Heart left ventricle (tissue), 7 donors: Measurements from ENCODE around the genes DTX4, OR4D6, STX3, MS4A12 and PGA5.

- PRO-cap, 6 experiments, result peak in 6 of 6 experiments; most common plus-strand start chr11:59172176 (in 4)
- RAMPAGE, long total RNA, 2 experiments, result no peak in any of the 2 experiments
- RRBS, result 1% methylated on average over 58 of the region's 94 CpGs
Observed at GRCh38 chr11:59171864-59172699, at the start of gene DTX4. DTX4 (plus strand) TSS chr11:59172132.

DNA sequence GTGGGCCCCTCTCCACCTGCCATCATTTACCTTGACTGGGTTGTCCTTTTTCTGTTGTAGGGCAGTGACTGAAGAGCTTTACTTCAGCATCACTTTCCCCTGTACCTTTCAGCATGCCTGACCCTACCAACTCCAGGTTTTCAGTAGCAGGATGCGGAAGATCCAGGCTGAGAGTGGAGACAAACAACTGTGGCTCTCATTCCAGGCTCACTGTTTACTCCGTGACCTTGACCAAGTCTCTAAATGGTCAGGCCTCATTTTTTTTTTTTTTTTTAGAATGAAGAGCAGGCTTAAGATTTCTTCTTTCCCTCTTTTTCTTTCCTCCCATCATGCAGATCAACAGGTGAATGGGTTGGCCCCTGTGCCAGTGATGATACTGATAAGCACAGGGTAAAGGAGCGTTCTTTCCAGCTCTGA, 3.7 kb downstream of the DTX4 start:
- PRO-cap, 6 experiments, result no peak in any of the 6 experiments
- RAMPAGE, long total RNA, 2 experiments, result no peak in any of the 2 experiments
- RRBS, result no CpG with 5 or more reads among the region's 3 CpGs

GRCh38 chr11:59207922-59208621, 4.7 kb downstream of the MPEG1 start:
- PRO-cap, 6 experiments, result no peak in any of the 6 experiments
- RAMPAGE, long total RNA, 2 experiments, result no peak in any of the 2 experiments
- RRBS, result no CpG with 5 or more reads among the region's 5 CpGs

- PRO-cap, 6 experiments, result peak in 1 of 6 experiments; most common plus-strand start chr11:59224848 (in 1); most common minus-strand start chr11:59224715 (in 1)
- RAMPAGE, long total RNA, 2 experiments, result no peak in any of the 2 experiments
- RRBS, result no CpG with 5 or more reads among the region's 9 CpGs
Observed at GRCh38 chr11:59224119-59225055, 11.7 kb upstream of the MPEG1 start.

DNA sequence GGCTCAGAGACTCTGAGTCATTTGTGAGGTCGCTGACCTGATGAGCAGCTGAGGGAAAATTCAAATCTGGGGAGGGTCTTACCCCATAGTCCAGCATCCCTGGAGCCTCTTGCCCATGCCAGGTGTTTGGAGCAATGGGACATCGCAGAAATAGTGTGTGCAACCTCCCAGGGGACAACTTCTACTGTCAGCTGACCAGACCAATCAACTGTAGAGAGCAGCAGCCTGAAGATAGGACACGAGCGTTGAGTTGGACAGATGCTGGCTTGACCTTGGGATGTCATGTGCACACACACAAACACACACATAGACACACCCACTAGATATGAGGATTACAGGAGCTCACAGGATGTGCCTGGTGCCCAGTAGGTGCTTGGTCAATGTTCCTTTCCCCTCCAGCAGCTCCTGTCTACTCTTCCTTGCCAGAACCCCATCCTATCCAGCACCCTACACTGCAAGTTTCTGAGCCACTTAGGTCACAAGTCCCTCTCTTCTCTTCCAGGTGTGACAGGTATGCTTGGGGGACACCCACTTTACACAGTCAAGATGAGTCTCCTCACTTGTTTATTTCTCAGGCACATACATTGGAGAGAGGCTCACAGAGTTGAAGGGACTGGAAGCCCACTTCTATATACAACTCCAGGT, 59.2 kb upstream of the MPEG1 start:
- PRO-cap, 6 experiments, result no peak in any of the 6 experiments
- RAMPAGE, long total RNA, 2 experiments, result no peak in any of the 2 experiments
- RRBS, result no CpG with 5 or more reads among the region's 4 CpGs

DNA sequence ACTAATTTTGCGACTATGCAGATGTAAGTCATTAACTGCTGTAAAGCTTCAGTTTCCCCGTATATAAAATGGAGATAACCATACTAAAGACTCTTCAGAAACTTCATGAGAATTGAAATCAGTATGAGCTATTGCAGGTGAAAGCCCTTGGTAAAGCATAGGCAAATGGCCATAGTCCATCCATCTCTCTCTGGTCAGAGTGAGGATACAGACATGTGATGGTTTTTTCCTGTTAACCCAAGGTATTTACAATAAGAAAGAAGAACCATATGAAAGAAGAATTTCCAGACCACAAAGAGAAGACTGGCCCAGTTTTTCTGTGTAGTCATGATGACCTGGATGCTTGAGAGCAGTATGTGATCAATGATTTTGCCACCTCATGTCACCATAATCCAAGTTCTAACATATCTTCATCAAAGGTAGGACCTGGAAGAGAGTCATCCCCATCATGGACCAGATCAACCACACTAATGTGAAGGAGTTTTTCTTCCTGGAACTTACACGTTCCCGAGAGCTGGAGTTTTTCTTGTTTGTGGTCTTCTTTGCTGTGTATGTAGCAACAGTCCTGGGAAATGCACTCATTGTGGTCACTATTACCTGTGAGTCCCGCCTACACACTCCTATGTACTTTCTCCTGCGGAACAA, at the start of gene OR4D6:
Gene OR4D6 (plus strand): TSS at position 449 of the 645 bp plus-strand sequence.
- PRO-cap, 6 experiments, result no peak in any of the 6 experiments
- RAMPAGE, long total RNA, 2 experiments, result no peak in any of the 2 experiments
- RRBS, result no CpG with 5 or more reads among the region's 6 CpGs

- PRO-cap, 6 experiments, result no peak in any of the 6 experiments
- RAMPAGE, long total RNA, 2 experiments, result no peak in any of the 2 experiments
- RRBS, result no CpG with 5 or more reads among the region's 12 CpGs
Observed at GRCh38 chr11:59601178-59602280, 14.0 kb downstream of the OSBP start.

DNA sequence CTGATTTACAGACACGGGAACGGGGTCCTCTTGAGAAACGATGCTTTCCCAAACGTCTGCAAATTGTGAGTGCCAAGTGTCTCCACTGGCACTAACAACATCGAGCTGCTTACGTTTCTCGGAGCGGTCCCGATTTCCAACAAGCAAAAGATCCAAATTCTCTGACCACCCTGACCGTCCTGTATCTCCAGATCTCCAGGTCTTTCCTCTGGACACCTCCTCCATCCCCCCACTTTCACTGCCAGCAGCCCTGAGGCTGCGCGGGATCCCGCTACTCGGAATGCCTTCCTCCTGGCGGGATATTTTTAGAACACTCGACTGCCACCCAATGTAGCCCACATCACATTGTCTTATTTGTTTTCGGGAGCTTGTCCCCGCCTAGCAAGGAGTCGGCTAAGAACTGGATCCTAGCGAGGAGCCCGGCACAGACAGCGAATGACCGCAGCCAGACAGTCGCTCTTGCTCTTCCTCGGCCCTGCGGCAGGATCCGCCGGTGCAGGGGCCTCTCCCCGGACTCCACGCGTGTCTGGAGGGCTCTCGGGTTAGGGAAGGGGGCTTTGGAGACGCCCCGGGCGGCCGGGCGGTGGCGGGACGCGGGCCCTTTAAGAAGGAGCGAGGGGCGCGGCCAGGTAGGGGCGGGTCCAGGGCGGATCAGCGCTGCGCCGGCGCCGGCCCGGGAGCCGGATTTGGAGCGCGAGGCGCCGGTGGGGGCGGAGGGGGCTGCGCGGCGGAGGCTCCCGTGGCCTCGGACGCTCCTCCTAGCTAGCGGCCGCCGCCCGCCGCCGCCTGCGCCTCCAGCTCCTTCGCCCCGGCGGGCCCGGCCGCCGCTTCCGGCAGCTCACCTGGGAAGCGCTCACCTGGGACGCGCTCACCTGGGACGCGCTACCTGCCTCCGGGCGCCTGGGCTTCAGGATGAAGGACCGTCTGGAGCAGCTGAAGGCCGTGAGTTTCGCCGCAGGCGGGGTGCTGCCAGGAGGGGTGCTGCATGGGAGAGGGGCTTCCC, at the start of gene STX3:
Gene STX3 (plus strand): TSS at position 683 of the 1,003 bp plus-strand sequence.
- PRO-cap, 6 experiments, result peak in 6 of 6 experiments; most common plus-strand start position 425 of the sequence (in 6); most common minus-strand start position 282 of the sequence (in 5)
- RAMPAGE, long total RNA, 2 experiments, result no peak in any of the 2 experiments
- RRBS, result 2% methylated on average over 42 of the region's 89 CpGs

- PRO-cap, 6 experiments, result no peak in any of the 6 experiments
- RAMPAGE, long total RNA, 2 experiments, result no peak in any of the 2 experiments
- RRBS, result no CpG with 5 or more reads among the region's 3 CpGs
Observed at GRCh38 chr11:60283206-60283679, 2.8 kb downstream of the MS4A4A start.

DNA sequence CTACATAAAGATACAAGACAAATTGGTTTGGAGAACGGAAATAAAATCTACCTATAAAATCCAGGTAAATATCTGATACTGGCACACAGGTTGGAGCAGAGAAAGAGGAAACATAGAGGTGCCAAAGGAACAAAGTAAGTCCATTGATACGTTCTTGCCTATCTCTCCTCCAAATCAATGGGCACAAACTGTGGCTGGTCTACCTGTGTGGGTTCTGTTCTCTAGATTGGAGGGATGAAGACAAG, at the start of gene MS4A12:
Gene MS4A12 (plus strand): TSS at position 84 of the 245 bp plus-strand sequence.
- PRO-cap, 6 experiments, result no peak in any of the 6 experiments
- RAMPAGE, long total RNA, 2 experiments, result no peak in any of the 2 experiments
- RRBS, result no CpG with 5 or more reads among the region's 2 CpGs

- PRO-cap, 6 experiments, result no peak in any of the 6 experiments
- RAMPAGE, long total RNA, 2 experiments, result no peak in any of the 2 experiments
- RRBS, result no CpG with 5 or more reads among the region's 10 CpGs
Observed at GRCh38 chr11:60842753-60843076, 802 bp downstream of the CCDC86 start.

DNA sequence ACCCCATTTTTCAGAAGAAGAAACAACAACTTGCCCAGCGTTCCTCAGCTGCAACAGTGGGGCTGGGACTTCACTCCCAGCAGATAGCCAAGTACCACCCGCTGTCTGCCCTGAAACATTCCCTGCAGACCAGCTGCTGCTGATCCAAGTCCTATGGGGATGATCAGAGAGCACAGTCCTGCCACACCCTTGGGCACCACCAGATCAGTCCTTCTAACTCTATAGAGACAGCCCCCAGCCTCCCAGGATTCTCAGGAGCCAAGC, 619 bp downstream of the PTGDR2 start:
- PRO-cap, 6 experiments, result peak in 3 of 6 experiments; most common plus-strand start position 147 of the sequence (in 3); most common minus-strand start position 55 of the sequence (in 1)
- RAMPAGE, long total RNA, 2 experiments, result no peak in any of the 2 experiments
- RRBS, result no CpG with 5 or more reads among the region's 2 CpGs

GRCh38 chr11:60974539-60975123, 3.2 kb downstream of the CD6 start:
- PRO-cap, 6 experiments, result no peak in any of the 6 experiments
- RAMPAGE, long total RNA, 2 experiments, result no peak in any of the 2 experiments
- RRBS, result no CpG with 5 or more reads among the region's 9 CpGs

- PRO-cap, 6 experiments, result no peak in any of the 6 experiments
- RAMPAGE, long total RNA, 2 experiments, result no peak in any of the 2 experiments
- RRBS, result no CpG with 5 or more reads among the region's 9 CpGs
Observed at GRCh38 chr11:60987859-60988361, 16.4 kb downstream of the CD6 start.

- PRO-cap, 6 experiments, result no peak in any of the 6 experiments
- RAMPAGE, long total RNA, 2 experiments, result no peak in any of the 2 experiments
- RRBS, result no CpG with 5 or more reads among the region's 17 CpGs
Observed at GRCh38 chr11:60992690-60993530, 21.4 kb downstream of the CD6 start.

DNA sequence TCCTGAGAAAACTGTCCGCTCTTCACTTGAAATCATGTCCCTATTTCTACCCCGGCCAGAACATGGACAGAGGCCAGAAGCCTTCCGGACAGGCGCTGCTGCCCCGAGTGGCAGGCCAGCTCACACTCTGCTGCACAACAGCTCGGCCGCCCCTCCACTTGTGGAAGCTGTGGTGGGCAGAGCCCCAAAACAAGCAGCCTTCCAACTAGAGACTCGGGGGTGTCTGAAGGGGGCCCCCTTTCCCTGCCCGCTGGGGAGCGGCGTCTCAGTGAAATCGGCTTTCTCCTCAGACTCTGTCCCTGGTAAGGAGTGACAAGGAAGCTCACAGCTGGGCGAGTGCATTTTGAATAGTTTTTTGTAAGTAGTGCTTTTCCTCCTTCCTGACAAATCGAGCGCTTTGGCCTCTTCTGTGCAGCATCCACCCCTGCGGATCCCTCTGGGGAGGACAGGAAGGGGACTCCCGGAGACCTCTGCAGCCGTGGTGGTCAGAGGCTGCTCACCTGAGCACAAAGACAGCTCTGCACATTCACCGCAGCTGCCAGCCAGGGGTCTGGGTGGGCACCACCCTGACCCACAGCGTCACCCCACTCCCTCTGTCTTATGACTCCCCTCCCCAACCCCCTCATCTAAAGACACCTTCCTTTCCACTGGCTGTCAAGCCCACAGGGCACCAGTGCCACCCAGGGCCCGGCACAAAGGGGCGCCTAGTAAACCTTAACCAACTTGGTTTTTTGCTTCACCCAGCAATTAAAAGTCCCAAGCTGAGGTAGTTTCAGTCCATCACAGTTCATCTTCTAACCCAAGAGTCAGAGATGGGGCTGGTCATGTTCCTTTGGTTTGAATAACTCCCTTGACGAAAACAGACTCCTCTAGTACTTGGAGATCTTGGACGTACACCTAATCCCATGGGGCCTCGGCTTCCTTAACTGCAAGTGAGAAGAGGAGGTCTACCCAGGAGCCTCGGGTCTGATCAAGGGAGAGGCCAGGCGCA, 24.3 kb downstream of the CD5 start:
- PRO-cap, 6 experiments, result no peak in any of the 6 experiments
- RAMPAGE, long total RNA, 2 experiments, result no peak in any of the 2 experiments
- RRBS, result no CpG with 5 or more reads among the region's 27 CpGs

DNA sequence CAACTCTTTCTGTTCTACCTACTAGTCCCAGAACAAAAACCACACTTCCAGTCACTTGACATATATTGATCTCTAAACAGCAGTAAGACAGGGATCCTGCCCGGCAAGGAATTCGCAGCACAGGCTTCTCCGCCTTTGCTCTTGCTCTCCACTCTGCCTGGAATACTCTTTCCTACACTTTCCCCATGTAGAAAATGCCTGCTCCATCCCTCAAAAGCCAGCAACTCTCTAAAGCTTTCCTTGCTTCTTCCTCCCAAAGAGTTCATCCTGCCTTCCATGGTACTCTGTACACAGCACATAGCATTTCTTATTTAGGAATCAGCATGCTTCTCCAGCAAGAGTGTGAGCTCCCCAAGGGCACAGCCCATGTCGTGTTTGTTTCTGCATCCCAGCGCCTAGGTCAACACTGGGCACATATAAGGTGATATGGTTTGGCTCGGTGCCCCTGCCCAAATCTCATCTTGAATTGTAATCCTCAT, 8.5 kb downstream of the VPS37C start:
- PRO-cap, 6 experiments, result no peak in any of the 6 experiments
- RAMPAGE, long total RNA, 2 experiments, result no peak in any of the 2 experiments
- RRBS, result no CpG with 5 or more reads among the region's 6 CpGs

DNA sequence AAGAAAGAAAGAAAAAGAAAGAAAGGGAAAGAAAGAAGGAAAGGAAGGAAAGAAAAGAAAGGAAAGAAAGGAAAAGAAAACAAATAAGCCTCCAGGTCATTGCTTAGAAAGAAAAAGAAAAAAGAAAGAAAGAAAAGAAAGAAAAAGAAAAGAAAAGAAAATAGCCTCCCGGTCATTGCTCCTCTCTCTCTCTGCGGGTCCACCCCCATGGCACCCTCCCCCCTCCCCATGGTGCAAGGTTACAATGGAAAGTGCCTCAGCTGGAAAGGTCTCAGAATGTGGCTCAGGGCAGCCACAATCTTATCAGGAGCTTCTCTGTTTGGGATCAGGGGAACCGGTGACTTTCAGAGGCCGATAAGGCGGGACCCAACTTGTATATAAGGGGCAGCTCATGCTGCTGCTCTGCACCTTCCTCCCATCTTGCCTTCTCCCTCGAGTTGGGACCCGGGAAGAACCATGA, at the start of gene PGA5:
Gene PGA5 (plus strand): TSS at position 405 of the 460 bp plus-strand sequence.
- PRO-cap, 6 experiments, result no peak in any of the 6 experiments
- RAMPAGE, long total RNA, 2 experiments, result no peak in any of the 2 experiments
- RRBS, result no CpG with 5 or more reads among the region's 7 CpGs

GRCh38 chr11:61281504-61281893, 13.6 kb downstream of the VWCE start:
- PRO-cap, 6 experiments, result no peak in any of the 6 experiments
- RAMPAGE, long total RNA, 2 experiments, result no peak in any of the 2 experiments
- RRBS, result 11% methylated on average over 10 of the region's 21 CpGs

DNA sequence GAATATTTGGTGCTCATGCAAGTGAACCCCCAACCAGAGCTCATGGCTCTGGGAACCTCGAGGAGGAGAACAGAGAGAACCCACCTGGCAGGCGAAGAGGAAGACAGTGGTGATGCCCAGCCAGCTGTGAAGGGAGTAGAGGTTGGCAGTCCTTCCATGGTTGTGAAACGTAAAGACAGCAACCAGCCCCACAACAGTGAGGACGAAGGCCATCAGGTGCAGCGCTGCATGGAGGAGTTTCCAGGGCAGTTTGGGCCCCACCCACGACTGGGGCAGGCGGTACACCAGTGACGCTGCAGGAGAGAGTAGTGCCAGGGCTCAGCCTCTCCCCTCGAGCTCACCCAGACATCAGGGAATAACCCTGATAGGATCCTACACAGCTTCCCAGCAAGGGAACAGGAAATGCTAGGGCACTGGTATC, 8.0 kb downstream of the CYB561A3 start:
- PRO-cap, 6 experiments, result no peak in any of the 6 experiments
- RAMPAGE, long total RNA, 2 experiments, result no peak in any of the 2 experiments
- RRBS, result no CpG with 5 or more reads among the region's 9 CpGs